Suprapubic skin (tissue), 4 donors: Measurements from ENCODE around the genes PDE3B, SOX6 and MRGPRX3.

- PRO-cap: bidirectional peak, plus-strand start at chr11:14643804, minus-strand start at chr11:14643660
- RAMPAGE, long total RNA, 4 experiments: no peak in any of the 4 experiments
Measured at GRCh38 chr11:14643479-14643914, at the start of gene PDE3B. Gene PDE3B, plus strand, starts transcription at chr11:14643804.

- PRO-cap: no peak
- RAMPAGE, long total RNA, 4 experiments: no peak in any of the 4 experiments
Measured at GRCh38 chr11:14653656-14654242, 10.1 kb downstream of the PDE3B start.

- PRO-cap: no peak
- RAMPAGE, long total RNA, 4 experiments: no peak in any of the 4 experiments
Measured at GRCh38 chr11:14844688-14845138, 47.3 kb downstream of the CYP2R1 start.

DNA sequence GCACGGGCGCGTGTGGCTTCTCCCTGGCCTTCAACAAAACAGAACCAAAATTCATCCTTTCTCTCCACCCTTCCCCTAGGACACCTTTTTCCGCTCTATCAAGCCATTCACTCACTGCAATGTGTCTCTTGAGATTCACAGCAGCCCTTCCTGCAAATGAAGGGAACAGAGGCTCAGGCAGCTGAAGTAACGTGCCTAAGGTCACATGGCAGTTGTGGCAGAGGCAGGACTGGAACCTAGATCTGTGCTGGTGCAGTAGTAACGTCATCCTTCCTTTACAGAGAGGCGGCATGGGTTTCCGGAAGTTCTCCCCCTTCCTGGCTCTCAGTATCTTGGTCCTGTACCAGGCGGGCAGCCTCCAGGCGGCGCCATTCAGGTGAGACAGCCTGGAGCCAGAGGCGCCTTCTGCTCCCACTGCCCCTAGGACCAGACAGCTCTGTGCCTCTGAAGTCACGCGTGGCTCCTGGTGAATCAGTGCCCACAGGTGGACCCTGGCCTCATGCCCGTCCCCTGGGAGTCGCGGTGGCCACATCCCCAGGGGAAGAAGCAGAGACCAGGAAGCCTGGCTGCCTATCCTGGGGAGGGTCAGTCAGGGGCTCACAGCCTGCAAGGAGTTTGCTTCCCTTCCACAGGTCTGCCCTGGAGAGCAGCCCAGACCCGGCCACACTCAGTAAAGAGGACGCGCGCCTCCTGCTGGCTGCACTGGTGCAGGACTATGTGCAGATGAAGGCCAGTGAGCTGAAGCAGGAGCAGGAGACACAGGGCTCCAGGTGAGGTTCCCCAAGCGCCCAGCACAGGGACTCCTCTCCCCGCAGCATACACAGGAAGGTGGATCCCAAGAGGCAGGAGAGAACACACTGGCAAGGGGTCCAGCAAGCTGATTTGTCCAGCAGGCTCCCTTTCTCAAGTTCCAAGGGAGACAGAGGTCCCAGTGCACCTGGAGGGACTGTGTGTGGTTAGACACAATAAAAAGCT is 1.3 kb downstream of the CALCB start:
- PRO-cap: no peak
- RAMPAGE, long total RNA, 4 experiments: no peak in any of the 4 experiments

- PRO-cap: no peak
- RAMPAGE, long total RNA, 4 experiments: no peak in any of the 4 experiments
Measured at GRCh38 chr11:15910309-15911364, 445.7 kb downstream of the SOX6 start.

DNA sequence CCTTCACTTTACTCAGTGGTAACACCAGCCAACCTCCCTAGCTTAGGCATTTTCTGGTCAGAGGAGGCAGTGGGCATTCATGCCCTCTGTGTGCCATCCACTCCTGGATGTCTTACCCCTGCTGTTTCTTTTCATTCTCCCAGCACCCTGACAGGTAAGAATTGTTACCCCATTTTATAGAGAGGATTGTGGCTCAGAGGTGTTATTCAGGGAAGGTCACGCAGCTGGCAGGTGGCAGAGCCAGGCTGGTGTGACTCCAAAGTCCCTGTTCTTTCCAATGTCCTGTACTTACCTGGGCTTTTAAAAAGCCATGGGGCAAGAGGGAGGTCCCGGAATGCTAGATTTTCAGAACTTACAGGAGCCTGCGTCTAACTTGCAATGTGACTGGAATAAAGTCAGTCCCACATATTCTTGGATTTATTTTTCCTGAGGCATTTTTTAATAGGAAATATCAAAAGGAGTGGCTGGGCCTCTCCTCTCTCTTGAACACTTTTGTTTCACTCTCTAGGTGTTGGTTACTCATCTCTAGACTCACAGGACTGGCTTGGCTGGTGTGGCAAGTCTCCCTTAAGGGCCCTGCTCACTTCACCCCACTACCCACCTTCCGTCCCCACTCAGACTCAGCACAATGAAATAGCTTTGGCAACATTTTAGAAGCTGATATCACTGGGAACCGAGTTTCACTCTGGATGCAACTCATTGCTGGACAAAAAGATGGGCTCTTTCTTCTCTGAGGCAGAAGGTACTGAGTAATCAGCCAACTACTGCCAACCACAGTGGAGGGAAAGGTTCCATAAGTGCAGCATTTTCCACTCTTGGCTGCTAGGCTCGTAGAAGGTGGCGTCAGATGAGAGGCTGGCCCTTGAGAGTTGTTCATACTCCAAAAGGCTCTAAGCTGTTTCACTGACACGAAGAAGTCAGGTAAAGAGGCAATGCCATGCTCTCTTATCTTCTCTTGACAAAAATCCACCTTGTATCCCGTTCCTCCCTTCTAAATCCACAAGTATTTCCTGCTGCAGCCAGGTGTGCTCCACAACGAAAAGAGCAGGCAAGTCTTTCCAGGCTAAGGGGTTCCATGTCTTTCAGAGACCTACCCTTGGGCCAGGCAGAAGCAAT is 390.8 kb downstream of the SOX6 start:
- PRO-cap: no peak
- RAMPAGE, long total RNA, 4 experiments: no peak in any of the 4 experiments

GRCh38 chr11:16356112-16356595 is at the start of gene SOX6:
Gene SOX6, minus strand, starts transcription at chr11:16356546.
- PRO-cap: no peak
- RAMPAGE, long total RNA, 4 experiments: no peak in any of the 4 experiments

GRCh38 chr11:16610494-16610977 is 127.9 kb upstream of the C11orf58 start:
- PRO-cap: no peak
- RAMPAGE, long total RNA, 4 experiments: no peak in any of the 4 experiments

DNA sequence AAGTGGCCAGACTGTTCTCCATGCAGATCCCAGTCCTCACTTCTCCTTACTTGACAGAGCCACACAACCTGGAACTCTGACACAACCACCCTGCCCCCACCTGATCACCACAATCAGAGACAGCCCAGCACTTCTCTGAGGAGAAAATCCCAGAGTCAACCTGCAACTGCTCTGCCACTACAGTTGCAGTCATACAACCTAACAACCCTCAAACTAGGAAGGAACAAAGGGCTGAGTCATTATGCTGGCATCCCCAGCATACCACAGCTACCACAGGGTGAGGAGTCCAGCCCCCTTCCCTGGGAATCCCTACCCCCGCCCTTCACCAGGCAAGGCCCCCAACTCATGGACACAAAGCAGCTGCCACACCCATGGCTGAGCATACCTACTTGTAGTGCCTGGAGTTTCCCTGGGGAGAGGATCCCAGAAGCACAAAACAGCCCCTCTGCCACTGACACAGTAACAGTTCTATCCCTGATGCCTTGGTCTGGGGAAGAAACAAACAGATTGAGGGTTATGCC is 68.6 kb upstream of the C11orf58 start:
- PRO-cap: no peak
- RAMPAGE, long total RNA, 4 experiments: no peak in any of the 4 experiments

DNA sequence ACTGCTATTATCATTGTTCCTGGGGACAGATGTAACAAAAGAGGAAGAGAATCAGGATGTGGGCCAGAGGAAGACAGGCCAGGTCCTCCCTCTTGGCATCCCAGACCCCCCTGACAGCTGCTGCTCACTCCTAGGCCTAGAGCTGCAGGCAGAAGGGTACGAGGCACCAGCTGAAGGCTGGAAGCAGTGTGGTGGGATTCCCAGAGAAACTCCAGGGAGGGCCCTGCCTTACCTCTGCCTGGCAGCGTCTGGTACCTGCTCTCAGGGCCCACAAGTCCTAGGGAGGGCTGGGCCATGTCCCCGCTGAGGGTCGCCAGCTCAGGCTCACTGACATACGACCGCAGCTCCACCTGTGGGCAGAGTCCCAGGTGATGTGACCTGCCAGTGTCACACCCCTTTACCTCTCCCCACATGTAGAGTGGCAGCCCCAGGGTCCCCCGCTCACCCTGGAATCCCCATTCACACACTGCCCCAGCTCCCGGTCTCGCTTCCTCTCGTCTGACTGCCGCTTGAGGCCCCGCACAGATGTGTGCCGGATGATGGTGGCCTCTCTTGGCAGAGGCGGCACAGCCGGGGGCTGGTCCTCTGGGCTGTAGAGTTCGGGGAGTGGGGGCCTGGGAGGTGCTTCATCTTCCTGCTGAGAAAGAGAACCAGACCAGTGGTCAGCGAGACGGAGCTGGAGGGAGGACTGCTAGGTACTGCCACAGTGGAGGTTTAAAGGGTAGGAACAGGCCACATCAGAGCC is 52.3 kb downstream of the C11orf58 start:
- PRO-cap: no peak
- RAMPAGE, long total RNA, 4 experiments: no peak in any of the 4 experiments

DNA sequence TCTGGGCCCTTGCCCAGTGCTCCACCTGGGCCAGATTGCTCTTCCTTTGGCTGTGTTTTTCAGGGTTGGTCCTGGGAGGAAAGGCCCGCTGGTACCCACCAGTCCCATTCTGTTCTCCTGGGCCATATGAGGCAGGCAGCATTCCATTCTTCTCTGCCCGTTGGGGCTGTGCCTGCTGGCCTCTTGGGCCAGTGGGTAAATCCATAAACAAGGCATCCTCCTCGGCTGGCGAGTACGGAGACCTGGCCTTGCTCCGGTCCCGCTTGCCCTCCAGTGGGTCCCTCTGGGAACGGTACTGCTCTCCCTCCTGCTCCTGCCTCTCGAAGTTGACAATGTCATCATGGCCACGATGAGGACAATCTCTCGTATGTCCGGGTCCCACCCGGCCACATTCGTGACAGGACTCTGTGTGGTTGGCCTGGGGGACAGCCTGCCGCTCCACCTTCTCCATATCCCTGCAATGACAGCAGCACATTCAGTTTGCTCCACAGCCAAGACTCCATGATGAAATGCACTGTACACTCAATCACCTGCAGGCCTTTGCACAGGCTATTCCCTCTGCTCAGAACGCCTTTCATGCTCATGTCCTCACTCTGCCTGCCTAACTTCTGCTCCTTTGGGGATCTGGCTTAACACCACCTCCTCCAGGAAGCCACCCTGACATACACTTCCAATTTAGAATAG is 87.8 kb downstream of the C11orf58 start:
- PRO-cap: no peak
- RAMPAGE, long total RNA, 4 experiments: start-site peak on the minus strand in 1 of 4 experiments, centred at position 431 of the sequence, 44 reads per replicate

DNA sequence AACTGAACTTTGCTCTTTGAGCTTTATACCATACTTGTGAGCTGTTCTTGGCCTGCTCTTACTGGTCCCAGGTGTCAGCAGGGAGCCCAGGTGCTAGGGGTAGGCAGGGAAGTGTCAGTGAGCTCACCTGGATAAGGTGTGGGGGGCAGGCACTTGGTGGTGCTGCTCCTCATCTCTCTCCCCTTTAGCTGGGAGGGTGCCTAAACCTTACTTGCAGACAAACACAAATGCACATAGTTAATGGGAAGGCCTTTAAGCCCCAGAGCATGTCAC is 114.4 kb downstream of the PLEKHA7 start:
- PRO-cap: no peak
- RAMPAGE, long total RNA, 4 experiments: no peak in any of the 4 experiments

GRCh38 chr11:16920460-16921041 is 93.7 kb downstream of the PLEKHA7 start:
- PRO-cap: no peak
- RAMPAGE, long total RNA, 4 experiments: no peak in any of the 4 experiments

DNA sequence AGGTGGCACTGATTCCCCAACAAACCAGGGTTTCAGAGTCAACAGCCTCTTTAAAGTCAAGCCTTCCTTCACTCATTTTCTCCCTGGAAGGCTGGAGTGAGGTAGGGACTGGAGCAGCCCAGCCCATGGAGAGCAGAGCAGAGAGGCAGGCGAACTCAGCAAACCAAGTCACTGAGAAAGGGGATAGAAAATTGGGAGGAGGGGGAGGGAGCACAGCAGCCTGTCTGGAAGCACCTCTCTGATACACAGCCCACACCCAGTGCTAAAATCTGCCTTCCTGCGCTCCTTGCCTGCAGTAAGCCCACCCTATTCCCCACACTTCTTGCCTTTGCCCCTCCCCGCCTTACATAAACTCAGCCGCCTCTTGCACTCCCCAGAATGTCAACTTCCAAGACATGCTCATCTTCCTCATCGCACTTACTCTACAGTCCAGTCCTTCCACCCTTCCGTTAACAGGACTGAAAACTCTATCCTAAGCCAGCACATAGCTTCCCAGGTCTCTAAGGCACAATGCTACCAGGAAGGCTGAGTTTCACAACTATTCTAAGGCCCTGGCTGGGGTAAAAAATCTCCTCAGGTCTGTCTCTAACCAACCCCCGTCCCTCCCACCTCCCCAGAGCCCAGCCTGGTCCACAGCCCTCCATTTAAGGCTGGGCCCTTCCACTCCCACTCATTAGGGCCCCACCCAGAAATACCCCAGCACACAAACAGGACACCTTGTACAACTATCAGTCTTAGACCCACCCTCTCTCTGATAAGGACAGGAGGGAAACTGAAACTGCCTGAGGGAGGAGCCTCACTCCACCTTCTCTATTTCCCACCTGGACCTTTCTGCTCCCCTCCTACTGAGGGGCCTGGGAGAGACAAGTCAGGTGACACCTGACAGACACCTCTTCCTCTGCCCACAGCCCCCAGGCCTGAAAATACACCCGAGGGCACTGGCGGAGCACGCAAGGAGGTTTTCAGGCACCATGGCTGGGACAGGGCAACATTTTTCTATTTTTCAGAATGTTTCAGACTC is 90.5 kb downstream of the PLEKHA7 start:
- PRO-cap: no peak
- RAMPAGE, long total RNA, 4 experiments: no peak in any of the 4 experiments

DNA sequence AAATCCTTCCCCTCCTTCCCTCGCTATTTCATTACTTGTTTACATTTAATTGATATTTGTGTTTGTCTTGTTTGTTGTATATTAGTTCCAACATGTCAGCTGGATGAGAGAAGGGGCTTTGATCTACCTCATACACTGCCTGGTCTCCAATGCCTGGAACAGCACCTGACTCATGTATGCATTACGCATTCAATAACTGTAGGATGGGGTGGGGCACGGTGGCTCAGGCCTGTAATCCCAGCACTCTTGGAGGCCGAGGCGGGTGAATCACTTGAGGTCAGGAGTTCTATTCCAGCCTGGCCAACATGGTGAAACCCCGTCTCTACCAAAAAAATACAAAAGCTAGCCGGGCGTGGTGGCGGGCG is 1.1 kb upstream of the PLEKHA7 start:
- PRO-cap: no peak
- RAMPAGE, long total RNA, 4 experiments: no peak in any of the 4 experiments

DNA sequence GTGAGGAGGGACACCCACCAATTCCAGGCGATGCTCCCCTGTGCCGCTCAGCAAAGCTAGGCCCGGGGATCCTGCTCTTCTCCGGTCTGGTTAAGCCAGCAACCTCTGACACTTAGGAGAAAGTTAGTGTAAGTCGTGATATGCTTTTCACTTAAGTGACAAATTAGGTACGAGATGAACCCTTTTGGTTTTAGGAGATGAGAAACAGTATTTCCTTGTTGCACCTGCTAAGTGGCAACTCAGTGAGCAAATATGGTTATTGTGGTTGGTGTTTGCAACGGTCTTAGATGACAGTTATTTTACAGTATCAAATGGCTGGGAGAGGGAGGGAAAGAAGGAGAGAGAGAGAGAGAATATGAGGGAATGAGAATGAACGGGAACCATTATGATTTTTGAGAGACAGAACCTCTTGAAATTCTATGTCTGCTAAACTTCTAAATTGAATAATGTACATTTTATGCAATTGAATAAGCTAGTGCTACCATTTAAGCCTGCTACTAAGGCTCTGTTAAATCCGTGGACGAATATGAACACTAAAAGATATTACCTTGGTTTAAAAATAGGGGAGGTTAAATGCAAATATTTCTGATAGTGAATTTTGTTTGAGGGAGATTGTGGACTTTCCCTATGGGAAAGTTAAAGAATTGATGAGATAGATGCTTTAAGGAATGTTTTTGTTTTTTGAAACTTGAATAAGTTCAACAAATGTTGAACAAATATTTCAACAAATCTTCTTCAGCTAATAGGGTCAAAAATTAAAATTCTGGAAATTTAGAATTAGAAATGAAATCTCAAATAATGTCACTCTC is 835 bp downstream of the NUCB2 start:
- PRO-cap: no peak
- RAMPAGE, long total RNA, 4 experiments: no peak in any of the 4 experiments

- PRO-cap: no peak
- RAMPAGE, long total RNA, 4 experiments: no peak in any of the 4 experiments
Measured at GRCh38 chr11:17951713-17952770, 60.8 kb downstream of the SERGEF start.

DNA sequence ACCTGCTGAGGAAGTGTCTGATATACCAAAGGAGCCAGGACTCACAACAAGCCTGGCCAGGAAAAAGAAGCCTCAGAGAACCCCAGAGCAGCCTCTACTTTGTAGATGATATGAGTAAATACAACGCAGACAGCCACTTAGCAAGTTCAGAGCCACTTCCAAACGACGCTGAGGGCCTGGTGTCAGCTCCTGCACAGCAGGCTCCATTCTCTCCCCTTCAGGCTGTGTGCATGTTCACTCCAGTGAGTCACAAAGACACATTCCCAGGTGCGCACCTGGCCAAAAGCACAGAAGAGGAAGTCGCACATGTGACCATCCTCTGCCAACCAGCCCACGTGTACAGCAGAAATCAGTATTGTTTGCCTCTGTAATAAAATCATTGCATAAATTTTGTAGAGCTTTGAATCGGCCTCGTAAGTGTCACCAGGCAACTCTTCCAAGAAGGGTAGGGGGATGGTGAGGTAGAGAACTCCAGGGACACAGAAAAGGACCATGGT is 19.5 kb upstream of the TPH1 start:
- PRO-cap: no peak
- RAMPAGE, long total RNA, 4 experiments: no peak in any of the 4 experiments

DNA sequence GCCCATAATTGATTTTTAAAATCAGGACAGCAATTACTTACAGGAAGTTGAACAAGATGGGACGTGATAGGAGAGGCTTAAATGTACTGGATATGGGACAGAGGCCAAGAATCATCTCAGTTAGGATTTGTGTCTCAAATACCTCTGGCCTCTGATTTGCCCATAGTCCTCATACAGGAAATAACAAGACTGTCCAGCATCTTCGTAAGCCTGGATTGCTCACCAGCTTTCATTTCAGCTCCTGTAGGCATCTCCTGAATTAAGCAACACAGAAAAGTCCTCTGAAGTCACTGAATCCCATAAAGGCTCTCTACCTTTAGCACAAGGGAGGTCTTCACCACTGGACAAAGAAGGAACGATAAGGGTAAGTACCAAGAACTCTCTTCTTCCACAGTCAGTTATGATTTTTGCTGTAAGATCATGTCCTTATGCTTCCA is at the start of gene MRGPRX3:
MRGPRX3 (plus strand) TSS at position 196 of the 437 bp plus-strand sequence.
- PRO-cap: no peak
- RAMPAGE, long total RNA, 4 experiments: no peak in any of the 4 experiments

- PRO-cap: no peak
- RAMPAGE, long total RNA, 4 experiments: no peak in any of the 4 experiments
Measured at GRCh38 chr11:18246813-18247181, 1.7 kb downstream of the SAA2 start.